K562 (cell line): ENCODE measurements around a stretch of chr1.

DNA sequence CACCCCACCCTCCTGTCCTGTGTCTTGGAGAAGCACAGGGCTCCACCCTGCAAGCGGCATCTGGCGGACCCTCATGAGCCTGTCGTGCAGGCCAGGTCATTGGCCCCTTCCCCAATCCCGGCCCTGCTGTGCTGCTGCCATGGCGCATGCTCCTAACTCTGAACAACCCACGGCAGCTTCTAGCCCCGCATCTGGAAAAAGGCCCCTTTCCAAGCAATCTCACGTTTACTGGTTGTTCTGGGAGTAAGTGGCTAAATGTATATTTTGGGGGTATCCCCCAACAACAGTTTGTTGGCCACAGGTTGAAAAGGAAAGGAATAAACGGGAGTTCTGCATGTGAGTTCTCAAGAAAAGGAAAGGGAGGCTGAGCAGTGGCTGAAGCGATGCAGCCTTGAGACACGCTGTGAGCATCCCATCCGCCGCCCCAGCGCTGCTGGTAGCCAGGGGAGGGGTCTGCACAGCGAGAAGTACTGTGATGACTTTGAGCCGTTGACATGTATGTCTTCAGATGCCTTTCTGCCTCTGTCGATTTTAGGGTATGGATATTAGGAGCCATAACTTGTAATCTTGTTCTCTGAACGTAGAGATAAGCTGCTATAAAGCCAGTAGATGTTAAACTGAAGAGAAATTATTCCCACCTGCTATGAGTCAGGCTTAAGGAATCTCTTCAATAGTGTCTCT, 16.2 kb downstream of the AGMAT start:
- RAMPAGE, long total RNA, result no peak
- RRBS, result no CpG with 5 or more reads among the region's 18 CpGs
PRO-cap:
- standard, result no peak
- CoPRO, capped RNA only, 2 experiments, result no peak in any of the 2 experiments
- CoPRO, capped and uncapped RNA, 2 experiments, result no peak in any of the 2 experiments
- CoPRO, uncapped RNA only, 2 experiments, result peak in 1 of 2 experiments; most common plus-strand start position 262 of the sequence (in 1)
CAGE:
- cytosol, long polyA plus RNA, result no peak
- long polyA plus RNA, result no peak
- nucleolus, long total RNA, result no peak
- nucleus, long polyA plus RNA, result no peak

DNA sequence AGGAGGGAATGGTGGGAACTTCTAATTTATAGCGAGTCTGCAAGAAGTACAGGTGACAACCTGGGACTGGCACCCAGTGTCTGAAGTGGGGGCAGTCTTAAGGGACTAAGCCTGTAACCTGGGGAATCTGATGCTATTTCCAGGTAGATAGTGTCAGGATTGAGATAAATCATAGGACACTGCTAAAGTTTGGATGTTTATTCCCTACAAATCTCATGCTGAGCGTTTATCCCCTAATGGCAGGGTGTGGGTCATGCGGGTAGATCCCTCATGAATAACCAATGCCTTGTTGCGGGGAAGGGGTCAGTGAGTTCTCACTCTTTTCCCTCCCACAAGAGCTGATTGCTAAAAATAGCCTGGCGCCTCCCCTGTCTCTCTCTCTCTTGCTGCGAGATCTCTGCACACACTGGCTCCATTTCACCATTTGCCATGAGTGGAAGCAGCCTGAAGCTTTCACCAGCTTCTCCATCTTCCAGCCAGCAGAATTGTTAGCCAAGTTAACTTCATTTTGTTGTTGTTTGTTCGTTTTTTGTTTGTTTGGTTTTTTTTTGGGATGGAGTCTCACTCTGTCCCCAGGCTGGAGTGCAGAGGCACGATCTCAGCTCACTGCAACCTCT, 12.0 kb upstream of the AGMAT start:
- RAMPAGE, long total RNA, result no peak
- RRBS, result no CpG with 5 or more reads among the region's 8 CpGs
PRO-cap:
- standard, result no peak
- CoPRO, capped RNA only, 2 experiments, result no peak in any of the 2 experiments
- CoPRO, capped and uncapped RNA, 2 experiments, result no peak in any of the 2 experiments
- CoPRO, uncapped RNA only, 2 experiments, result no peak in any of the 2 experiments
CAGE:
- cytosol, long polyA plus RNA, result no peak
- long polyA plus RNA, result no peak
- nucleolus, long total RNA, result no peak
- nucleus, long polyA plus RNA, result no peak

- RAMPAGE, long total RNA, result no peak
- RRBS, result no CpG with 5 or more reads among the region's 5 CpGs
PRO-cap:
- standard, result no peak
- CoPRO, capped RNA only, 2 experiments, result no peak in any of the 2 experiments
- CoPRO, capped and uncapped RNA, 2 experiments, result no peak in any of the 2 experiments
- CoPRO, uncapped RNA only, 2 experiments, result peak in 1 of 2 experiments; most common plus-strand start chr1:15663113 (in 1)
CAGE:
- cytosol, long polyA plus RNA, result no peak
- long polyA plus RNA, result no peak
- nucleolus, long total RNA, result no peak
- nucleus, long polyA plus RNA, result no peak
Observed at GRCh38 chr1:15662707-15663521, 3.4 kb downstream of the RSC1A1 start.

DNA sequence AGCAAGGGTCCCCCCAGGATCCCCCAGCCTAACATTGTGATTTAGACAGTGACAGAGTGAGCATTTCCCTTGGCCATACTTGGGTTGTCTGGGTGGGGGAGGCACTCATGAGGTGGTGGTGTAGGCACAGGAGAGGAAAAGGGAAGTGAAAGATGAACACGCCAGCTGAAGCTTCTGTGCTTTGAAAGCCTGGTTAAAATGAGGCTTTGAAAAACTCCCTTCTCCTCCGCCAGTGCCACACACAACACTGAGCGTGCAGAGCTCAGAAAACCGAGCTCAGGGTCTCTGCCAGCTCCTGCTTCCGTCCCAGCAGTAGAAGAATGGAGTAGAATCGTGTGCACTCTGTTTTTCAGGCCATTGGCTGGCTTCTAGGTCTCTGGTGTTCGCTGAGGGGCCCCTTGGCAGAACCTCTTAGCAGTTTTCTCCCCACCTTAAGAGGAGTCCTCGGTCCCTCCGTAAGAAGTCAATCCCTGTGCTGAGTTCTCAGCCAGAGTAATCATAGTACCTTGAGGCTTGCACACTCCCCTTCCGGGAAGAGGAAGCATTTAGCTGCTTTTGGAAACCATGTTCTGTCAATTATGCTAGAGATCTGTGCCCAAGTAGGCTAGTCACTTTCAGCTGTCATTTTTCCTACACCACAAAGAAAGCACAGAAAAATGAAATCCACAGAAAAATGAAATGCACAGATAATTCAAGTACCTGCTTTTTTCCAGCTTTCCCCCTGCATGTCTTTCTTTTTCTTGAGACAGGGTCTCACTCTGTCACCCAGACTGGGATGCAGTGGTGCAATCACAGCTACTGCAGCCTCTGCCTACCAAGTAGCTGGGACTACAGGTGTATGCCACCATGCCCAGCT, 13.0 kb downstream of the PLEKHM2 start:
- RAMPAGE, long total RNA, result no peak
- RRBS, result no CpG with 5 or more reads among the region's 10 CpGs
PRO-cap:
- standard, result no peak
- CoPRO, capped RNA only, 2 experiments, result no peak in any of the 2 experiments
- CoPRO, capped and uncapped RNA, 2 experiments, result no peak in any of the 2 experiments
- CoPRO, uncapped RNA only, 2 experiments, result no peak in any of the 2 experiments
CAGE:
- cytosol, long polyA plus RNA, result no peak
- long polyA plus RNA, result no peak
- nucleolus, long total RNA, result no peak
- nucleus, long polyA plus RNA, result no peak

DNA sequence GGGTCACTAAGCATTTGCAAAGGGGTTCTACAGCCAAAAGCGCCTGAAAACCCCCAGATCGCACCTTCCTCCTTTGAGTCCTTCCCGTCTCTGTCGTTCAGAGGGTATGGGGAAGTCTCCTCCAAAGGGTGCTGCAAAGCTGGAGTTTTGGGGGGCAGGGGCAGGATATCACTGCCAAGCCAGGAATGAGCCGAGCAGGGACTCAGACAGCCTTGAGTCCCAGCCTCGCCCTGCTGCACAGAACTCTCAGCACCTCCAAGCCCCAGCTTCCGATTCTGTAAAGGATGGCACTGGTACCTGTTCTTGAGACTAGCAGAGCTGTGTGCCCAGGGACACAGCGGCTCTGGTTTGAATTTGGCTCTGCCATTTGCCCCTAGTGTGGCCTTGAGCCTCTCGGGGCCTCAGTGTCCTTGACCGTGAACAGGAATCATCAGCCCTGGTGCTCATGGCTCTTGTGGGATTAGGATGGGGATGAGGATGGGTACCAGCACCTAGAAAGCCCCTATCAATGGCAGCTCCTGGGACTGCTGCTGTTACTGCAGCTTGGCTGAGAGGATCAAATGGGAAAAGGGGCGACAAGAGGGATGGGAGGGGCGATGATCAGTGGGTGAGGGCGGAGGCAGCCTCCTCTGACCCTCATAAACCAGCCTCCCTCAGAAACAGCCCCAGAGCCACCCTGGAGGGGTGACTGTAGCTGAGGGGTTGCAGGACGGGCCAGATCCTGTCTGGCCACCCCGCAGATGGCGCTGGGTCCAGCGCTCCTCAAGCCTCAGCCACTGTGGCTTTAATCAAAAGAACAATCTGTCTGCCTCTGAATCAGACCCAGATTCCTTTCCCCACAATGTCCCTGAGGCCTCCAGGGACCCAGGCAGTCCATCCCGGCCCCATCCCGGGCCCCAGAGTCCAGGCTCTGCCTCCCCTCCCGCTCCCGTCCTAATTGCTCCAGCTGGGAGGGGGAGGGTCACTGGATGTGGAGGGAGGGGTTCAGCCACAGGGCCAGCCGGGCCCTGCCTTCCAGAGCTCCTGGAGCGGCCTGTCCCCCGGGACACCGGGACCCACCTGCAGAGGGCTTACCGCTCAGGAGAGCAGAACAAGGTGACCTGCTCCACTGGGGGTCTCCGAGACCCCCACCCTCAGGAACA, 1.3 kb upstream of the FBLIM1 start:
- RAMPAGE, long total RNA, result no peak
- RRBS, result 13% methylated on average over 6 of the region's 27 CpGs
PRO-cap:
- standard, result no peak
- CoPRO, capped RNA only, 2 experiments, result no peak in any of the 2 experiments
- CoPRO, capped and uncapped RNA, 2 experiments, result no peak in any of the 2 experiments
- CoPRO, uncapped RNA only, 2 experiments, result no peak in any of the 2 experiments
CAGE:
- cytosol, long polyA plus RNA, result no peak
- long polyA plus RNA, result no peak
- nucleolus, long total RNA, result no peak
- nucleus, long polyA plus RNA, result no peak

- RAMPAGE, long total RNA, result no peak
- RRBS, result no CpG with 5 or more reads among the region's 14 CpGs
PRO-cap:
- standard, result no peak
- CoPRO, capped RNA only, 2 experiments, result no peak in any of the 2 experiments
- CoPRO, capped and uncapped RNA, 2 experiments, result no peak in any of the 2 experiments
- CoPRO, uncapped RNA only, 2 experiments, result no peak in any of the 2 experiments
CAGE:
- cytosol, long polyA plus RNA, result no peak
- long polyA plus RNA, result no peak
- nucleolus, long total RNA, result no peak
- nucleus, long polyA plus RNA, result no peak
Observed at GRCh38 chr1:15760048-15760273, 1.4 kb downstream of the FBLIM1 start.

GRCh38 chr1:15765695-15766167, 7.1 kb downstream of the FBLIM1 start:
- RAMPAGE, long total RNA, result no peak
- RRBS, result no CpG with 5 or more reads among the region's 14 CpGs
PRO-cap:
- standard, result no peak
- CoPRO, capped RNA only, 2 experiments, result no peak in any of the 2 experiments
- CoPRO, capped and uncapped RNA, 2 experiments, result no peak in any of the 2 experiments
- CoPRO, uncapped RNA only, 2 experiments, result no peak in any of the 2 experiments
CAGE:
- cytosol, long polyA plus RNA, result no peak
- long polyA plus RNA, result no peak
- nucleolus, long total RNA, result no peak
- nucleus, long polyA plus RNA, result no peak

- RAMPAGE, long total RNA, result no peak
- RRBS, result no CpG with 5 or more reads among the region's 5 CpGs
PRO-cap:
- standard, result no peak
- CoPRO, capped RNA only, 2 experiments, result no peak in any of the 2 experiments
- CoPRO, capped and uncapped RNA, 2 experiments, result no peak in any of the 2 experiments
- CoPRO, uncapped RNA only, 2 experiments, result no peak in any of the 2 experiments
CAGE:
- cytosol, long polyA plus RNA, result no peak
- long polyA plus RNA, result no peak
- nucleolus, long total RNA, result no peak
- nucleus, long polyA plus RNA, result no peak
Observed at GRCh38 chr1:15788761-15789069, 18.7 kb downstream of the UQCRHL start.

DNA sequence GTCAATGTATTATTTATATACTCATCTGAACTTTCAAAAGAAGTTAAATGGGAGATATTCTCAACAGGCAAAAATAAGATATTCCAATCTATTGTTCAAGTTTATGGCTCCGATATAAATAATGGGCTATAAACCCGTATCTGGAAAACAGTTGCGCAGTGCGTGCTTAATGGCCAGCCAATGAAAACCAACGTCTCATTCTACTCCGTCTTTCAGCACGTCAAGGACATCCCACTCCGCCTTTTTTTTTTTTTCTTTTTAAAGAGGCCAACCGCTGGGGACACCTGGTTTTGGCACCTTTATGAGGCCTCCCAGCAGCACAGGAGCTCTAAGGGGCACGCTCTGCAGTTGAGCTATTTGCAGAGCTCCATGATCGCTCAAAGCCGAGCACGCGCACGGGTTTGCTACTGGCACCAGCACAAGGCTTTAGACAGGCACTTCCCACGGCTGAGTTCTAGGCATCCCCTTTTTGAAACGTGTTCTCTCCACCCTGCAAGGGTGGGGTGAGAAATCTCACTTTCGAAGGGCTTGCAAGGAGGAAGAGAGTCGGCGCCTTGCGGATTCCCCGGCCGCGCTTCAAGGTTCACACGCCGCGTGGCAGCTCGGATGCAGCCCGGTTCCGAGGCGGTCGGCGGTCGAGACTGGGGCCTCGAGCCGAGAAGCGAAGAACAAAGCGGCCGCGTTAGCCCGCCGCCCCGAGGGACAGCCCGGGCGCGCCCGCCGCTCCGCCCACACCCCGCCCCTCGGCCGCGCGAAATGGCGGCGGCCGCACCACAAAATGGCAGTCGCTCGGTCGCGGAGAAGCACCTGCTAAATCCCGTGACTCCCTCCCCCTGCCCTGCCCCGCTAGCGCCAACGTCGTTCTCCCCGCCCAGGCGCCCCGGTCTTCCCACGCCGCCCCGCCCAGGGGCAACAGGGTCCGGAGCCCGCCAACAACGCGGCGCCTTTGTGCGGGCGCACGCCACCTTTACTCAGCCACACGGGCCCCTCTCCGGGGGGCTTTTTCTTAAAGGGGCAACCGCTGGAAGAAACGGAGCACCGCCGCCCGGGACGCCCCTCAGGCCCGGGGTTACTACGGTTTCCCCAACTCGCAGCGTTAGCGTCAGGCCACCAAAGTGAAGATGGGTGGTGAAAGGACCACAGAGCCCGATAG, 12.9 kb upstream of the SPEN start:
- RAMPAGE, long total RNA, result start-site peak on the minus strand centred at position 705 of the sequence, 10 bp wide, 83 and 58 reads in 2 replicates
- RRBS, result 2% methylated on average over 38 of the region's 94 CpGs
PRO-cap:
- standard, result bidirectional peak, plus-strand start at position 198 of the sequence, minus-strand start at position 397 of the sequence; bidirectional peak, plus-strand start at position 912 of the sequence, minus-strand start at position 643 of the sequence
- CoPRO, capped RNA only, 2 experiments, result peak in 2 of 2 experiments; most common plus-strand start position 915 of the sequence (in 2); most common minus-strand start position 643 of the sequence (in 2)
- CoPRO, capped and uncapped RNA, 2 experiments, result peak in 2 of 2 experiments; most common plus-strand start position 915 of the sequence (in 2); most common minus-strand start position 643 of the sequence (in 2)
- CoPRO, uncapped RNA only, 2 experiments, result peak in 1 of 2 experiments; most common plus-strand start position 776 of the sequence (in 1); most common minus-strand start position 643 of the sequence (in 1)
CAGE:
- cytosol, long polyA plus RNA, result no peak
- long polyA plus RNA, result start-site peak on the minus strand centred at position 658 of the sequence, 43 bp wide, 52 and 76 reads in 2 replicates
- nucleolus, long total RNA, result no peak
- nucleus, long polyA plus RNA, result start-site peak on the minus strand centred at position 676 of the sequence, 69 bp wide, 398 and 226 reads in 2 replicates

DNA sequence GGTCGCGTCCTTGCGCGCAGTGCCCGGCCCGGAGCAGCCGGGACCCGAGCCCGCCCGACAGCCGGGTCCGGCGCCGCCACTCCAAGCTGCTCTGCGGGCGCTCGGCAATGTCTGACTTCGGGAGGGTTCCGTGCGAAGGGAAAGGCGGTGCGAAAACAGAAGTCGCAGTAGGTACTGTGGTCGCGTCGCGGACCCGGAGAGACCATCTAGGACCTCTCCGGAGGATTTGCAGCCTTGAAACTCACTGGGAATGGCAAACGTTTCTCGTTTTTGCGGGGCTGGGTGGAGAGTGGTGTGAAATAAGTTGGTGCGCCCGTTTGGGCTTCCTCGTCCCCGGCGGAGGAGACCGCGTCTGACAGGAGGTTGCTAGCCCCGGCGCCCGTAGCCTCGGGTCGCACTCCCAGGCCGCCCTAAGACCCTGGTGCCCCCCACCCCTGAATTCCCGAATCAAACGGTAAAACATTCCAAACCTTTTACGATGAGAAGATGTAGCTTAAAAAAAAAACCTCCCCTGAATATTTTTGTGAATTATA, 1.1 kb downstream of the SPEN start:
- RAMPAGE, long total RNA, result no peak
- RRBS, result under 1% methylated on average over 8 of the region's 48 CpGs
PRO-cap:
- standard, result bidirectional peak, plus-strand start outside the sequence, minus-strand start at position 354 of the sequence
- CoPRO, capped RNA only, 2 experiments, result peak in 2 of 2 experiments; most common plus-strand start position 353 of the sequence (in 1); most common minus-strand start position 354 of the sequence (in 2)
- CoPRO, capped and uncapped RNA, 2 experiments, result no peak in any of the 2 experiments
- CoPRO, uncapped RNA only, 2 experiments, result peak in 1 of 2 experiments; most common minus-strand start position 354 of the sequence (in 1)
CAGE:
- cytosol, long polyA plus RNA, result no peak
- long polyA plus RNA, result no peak
- nucleolus, long total RNA, result no peak
- nucleus, long polyA plus RNA, result no peak

DNA sequence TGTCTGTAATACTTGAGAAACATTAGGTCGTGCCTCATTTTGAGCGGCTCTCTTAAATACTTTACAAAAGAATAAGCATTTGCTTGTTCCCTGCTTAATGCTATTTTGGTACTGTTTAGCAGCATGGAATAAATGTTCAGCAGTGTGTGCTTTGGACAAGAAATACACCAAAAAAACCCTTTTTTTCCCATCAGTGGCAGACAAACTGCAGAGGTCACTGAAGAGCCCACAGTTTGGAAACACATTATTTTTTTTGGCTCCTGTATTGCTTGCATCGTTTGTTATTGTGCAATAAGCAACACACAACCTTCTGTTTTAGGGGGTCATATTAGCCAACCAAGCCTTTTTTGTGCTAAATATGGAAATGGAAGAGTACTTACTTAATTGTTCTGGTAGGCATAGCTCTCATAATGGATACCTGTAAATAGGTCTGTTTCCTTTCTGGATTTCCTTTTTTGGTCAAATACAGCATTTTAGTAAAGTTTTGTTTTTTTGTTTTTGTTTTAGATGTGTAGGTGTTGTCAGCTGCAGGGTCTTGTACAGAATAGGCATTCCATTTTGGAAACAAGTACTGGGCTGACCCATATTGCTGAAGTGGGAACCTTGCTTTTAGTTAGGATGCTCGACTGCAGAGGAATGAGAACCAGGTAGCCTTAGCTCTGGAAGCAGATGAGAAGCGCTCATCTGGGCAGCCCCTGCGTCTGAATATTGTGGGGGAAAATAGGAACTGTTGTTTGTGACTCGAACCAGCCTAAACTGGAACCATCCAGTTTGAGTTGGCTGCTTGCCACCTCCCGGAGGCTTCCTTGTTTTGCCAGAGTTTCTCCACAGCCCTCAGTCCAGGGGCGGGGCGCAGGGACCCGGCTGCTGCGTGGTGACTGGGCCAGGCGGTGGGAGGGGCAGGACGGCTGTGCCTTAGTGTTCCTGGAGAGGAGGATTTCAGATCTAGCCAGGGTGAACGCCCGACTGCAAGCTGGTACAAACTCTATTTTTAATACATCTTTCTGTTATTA, 38.4 kb downstream of the SPEN start:
- RAMPAGE, long total RNA, result no peak
- RRBS, result 2% methylated on average over 4 of the region's 16 CpGs
PRO-cap:
- standard, result bidirectional peak, plus-strand start at position 942 of the sequence, minus-strand start at position 707 of the sequence
- CoPRO, capped RNA only, 2 experiments, result peak in 2 of 2 experiments; most common plus-strand start position 942 of the sequence (in 2); most common minus-strand start position 707 of the sequence (in 2)
- CoPRO, capped and uncapped RNA, 2 experiments, result peak in 2 of 2 experiments; most common plus-strand start position 942 of the sequence (in 2); most common minus-strand start position 707 of the sequence (in 2)
- CoPRO, uncapped RNA only, 2 experiments, result peak in 2 of 2 experiments; most common plus-strand start position 612 of the sequence (in 1); most common minus-strand start position 638 of the sequence (in 2)
CAGE:
- cytosol, long polyA plus RNA, result no peak
- long polyA plus RNA, result no peak
- nucleolus, long total RNA, result no peak
- nucleus, long polyA plus RNA, result no peak

DNA sequence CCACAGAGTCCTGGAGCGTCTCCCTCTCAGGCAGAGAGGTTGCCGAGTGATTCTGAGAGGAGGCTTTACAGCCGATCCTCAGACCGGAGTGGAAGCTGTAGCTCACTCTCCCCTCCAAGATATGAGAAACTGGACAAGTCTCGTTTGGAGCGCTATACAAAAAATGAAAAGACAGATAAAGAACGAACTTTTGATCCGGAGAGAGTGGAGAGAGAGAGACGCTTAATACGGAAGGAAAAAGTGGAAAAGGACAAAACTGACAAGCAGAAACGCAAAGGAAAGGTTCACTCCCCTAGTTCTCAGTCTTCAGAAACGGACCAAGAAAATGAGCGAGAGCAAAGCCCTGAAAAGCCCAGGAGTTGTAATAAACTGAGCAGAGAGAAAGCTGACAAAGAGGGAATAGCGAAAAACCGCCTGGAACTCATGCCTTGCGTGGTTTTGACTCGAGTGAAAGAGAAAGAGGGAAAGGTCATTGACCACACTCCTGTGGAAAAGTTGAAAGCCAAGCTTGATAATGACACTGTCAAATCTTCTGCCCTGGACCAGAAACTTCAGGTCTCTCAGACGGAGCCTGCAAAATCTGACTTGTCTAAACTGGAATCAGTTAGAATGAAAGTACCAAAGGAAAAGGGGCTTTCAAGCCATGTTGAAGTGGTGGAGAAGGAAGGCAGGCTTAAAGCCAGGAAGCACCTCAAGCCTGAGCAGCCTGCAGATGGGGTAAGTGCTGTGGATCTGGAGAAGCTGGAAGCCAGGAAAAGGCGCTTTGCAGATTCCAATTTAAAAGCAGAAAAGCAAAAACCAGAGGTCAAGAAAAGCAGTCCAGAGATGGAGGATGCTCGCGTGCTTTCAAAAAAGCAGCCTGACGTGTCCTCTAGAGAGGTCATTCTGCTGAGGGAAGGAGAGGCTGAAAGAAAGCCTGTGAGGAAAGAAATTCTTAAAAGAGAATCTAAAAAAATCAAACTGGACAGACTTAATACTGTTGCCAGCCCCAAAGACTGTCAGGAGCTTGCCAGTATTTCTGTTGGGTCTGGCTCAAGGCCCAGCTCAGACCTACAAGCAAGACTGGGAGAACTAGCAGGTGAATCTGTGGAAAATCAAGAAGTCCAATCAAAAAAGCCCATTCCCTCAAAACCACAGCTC, 47.1 kb downstream of the ZBTB17 start:
- RAMPAGE, long total RNA, result no peak
- RRBS, result no CpG with 5 or more reads among the region's 22 CpGs
PRO-cap:
- standard, result no peak
- CoPRO, capped RNA only, 2 experiments, result no peak in any of the 2 experiments
- CoPRO, capped and uncapped RNA, 2 experiments, result no peak in any of the 2 experiments
- CoPRO, uncapped RNA only, 2 experiments, result peak in 1 of 2 experiments; most common plus-strand start position 309 of the sequence (in 1)
CAGE:
- cytosol, long polyA plus RNA, result no peak
- long polyA plus RNA, result no peak
- nucleolus, long total RNA, result no peak
- nucleus, long polyA plus RNA, result no peak

DNA sequence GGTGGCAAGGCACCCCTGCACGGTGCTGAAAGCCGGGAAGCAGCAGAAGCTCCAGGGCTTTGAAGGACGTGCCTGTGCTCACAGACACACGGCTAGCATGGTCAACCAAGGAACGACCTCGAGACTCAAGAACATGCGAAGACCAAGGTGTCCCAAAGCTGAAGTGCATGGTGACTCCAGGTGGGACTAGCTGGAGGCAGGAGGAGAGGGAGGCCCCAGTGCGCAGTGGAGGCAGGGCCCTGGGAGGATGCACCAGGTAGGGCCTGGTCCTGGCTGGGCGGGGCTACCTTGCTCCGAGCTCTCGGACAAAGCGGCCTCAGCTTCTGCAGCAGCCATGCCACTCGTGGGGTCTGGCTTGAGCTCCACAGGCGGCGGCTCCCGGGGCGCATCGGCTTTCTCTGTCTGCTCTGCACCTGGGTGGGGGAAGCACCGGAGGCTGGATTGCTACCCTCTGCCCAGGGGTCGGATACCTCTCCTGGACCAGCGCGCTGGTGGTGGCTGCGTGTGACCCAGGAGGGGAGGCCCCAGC, 30.4 kb downstream of the ZBTB17 start:
- RAMPAGE, long total RNA, result no peak
- RRBS, result 96% methylated on average over 4 of the region's 23 CpGs
PRO-cap:
- standard, result no peak
- CoPRO, capped RNA only, 2 experiments, result no peak in any of the 2 experiments
- CoPRO, capped and uncapped RNA, 2 experiments, result no peak in any of the 2 experiments
- CoPRO, uncapped RNA only, 2 experiments, result no peak in any of the 2 experiments
CAGE:
- cytosol, long polyA plus RNA, result no peak
- long polyA plus RNA, result no peak
- nucleolus, long total RNA, result no peak
- nucleus, long polyA plus RNA, result no peak

- RAMPAGE, long total RNA, result no peak
- RRBS, result no CpG with 5 or more reads among the region's 10 CpGs
PRO-cap:
- standard, result no peak
- CoPRO, capped RNA only, 2 experiments, result no peak in any of the 2 experiments
- CoPRO, capped and uncapped RNA, 2 experiments, result no peak in any of the 2 experiments
- CoPRO, uncapped RNA only, 2 experiments, result no peak in any of the 2 experiments
CAGE:
- cytosol, long polyA plus RNA, result no peak
- long polyA plus RNA, result no peak
- nucleolus, long total RNA, result no peak
- nucleus, long polyA plus RNA, result no peak
Observed at GRCh38 chr1:16018966-16019480, 1.2 kb upstream of the HSPB7 start.

GRCh38 chr1:16030212-16030550, 8.3 kb downstream of the CLCNKA start:
- RAMPAGE, long total RNA, result no peak
- RRBS, result 61% methylated on average over 3 of the region's 9 CpGs
PRO-cap:
- standard, result no peak
- CoPRO, capped RNA only, 2 experiments, result no peak in any of the 2 experiments
- CoPRO, capped and uncapped RNA, 2 experiments, result no peak in any of the 2 experiments
- CoPRO, uncapped RNA only, 2 experiments, result no peak in any of the 2 experiments
CAGE:
- cytosol, long polyA plus RNA, result no peak
- long polyA plus RNA, result no peak
- nucleolus, long total RNA, result no peak
- nucleus, long polyA plus RNA, result no peak

- RAMPAGE, long total RNA, result no peak
- RRBS, result 78% methylated on average over 4 of the region's 28 CpGs
PRO-cap:
- standard, result no peak
- CoPRO, capped RNA only, 2 experiments, result no peak in any of the 2 experiments
- CoPRO, capped and uncapped RNA, 2 experiments, result no peak in any of the 2 experiments
- CoPRO, uncapped RNA only, 2 experiments, result no peak in any of the 2 experiments
CAGE:
- cytosol, long polyA plus RNA, result no peak
- long polyA plus RNA, result no peak
- nucleolus, long total RNA, result no peak
- nucleus, long polyA plus RNA, result no peak
Observed at GRCh38 chr1:16152330-16153611, 3.1 kb downstream of the EPHA2 start.

GRCh38 chr1:16163920-16164741, 8.3 kb upstream of the EPHA2 start:
- RAMPAGE, long total RNA, result no peak
- RRBS, result no CpG with 5 or more reads among the region's 16 CpGs
PRO-cap:
- standard, result bidirectional peak, plus-strand start at chr1:16164384, minus-strand start at chr1:16164273
- CoPRO, capped RNA only, 2 experiments, result no peak in any of the 2 experiments
- CoPRO, capped and uncapped RNA, 2 experiments, result no peak in any of the 2 experiments
- CoPRO, uncapped RNA only, 2 experiments, result no peak in any of the 2 experiments
CAGE:
- cytosol, long polyA plus RNA, result no peak
- long polyA plus RNA, result no peak
- nucleolus, long total RNA, result no peak
- nucleus, long polyA plus RNA, result no peak